Urinary bladder (tissue), 3 donors: Measurements from ENCODE around the genes ACTR3C and GIMAP8.

GRCh38 chr7:150134527-150134937, 188.6 kb upstream of the LRRC61 start:
- PRO-cap, result no peak
- RAMPAGE, long total RNA, result no peak

DNA sequence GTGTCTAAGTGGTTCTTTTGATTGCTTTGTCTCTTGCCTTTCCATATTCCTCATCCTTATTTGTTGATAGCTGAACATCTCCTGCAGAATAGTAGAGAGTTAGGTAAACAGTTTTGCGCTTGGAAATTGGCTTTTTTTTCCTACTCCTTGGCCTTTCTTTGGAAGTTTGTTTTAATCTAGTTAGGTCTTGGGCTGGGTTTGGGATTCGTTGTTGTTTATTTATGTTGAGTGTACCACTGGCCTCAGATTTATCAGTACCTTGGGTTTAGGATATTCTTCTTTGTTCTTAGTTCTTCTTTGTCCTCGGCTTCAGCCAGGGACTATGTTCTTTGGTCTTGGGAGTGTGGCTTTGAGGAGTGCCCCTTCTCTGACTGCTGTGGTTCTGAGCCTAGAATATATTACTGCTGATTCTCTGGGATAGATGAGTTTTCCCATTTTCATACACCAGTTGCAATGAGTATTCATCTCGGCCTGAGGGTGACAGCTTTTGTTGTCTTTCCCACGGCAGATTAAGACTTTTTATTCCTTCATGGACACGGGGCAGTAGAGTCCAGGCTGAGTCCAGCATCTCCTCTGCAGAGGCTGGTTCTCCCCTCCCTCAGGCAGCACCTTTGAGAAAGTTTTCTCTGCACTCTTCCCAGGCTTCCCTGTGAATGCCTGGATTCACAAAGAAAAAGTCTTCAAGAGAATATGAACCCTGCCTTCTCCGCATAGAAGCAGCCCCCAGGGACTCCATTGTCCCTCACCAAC, 126.4 kb upstream of the LRRC61 start:
- PRO-cap, result no peak
- RAMPAGE, long total RNA, result no peak

DNA sequence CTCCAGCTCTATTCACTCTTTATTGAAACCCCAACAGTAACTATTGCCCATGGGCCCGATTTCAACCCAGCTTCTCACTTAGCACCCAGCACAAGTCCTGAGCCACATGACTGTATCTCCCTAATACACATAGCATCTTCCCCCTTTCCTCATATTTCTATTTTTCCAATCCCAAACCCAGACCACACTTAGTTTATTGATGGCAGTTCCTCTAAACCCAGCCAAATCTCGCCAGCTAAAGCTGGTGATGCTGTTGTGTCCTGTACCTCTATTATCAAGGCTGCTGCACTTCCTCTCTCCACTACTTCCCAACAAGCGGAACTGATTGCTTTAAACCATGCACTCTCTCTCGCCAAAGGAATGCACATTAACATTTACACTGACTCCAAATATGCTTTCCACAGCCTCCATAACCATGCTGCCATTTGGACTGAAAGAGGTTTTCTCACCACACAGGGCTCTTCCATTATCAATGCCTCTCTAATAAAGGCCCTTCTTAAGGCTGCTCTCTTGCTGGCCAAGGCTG, 11.6 kb upstream of the LRRC61 start:
- PRO-cap, result no peak
- RAMPAGE, long total RNA, result no peak

- PRO-cap, result no peak
- RAMPAGE, long total RNA, result no peak
Measured at GRCh38 chr7:150320861-150321446, 2.2 kb upstream of the LRRC61 start.

GRCh38 chr7:150322812-150322987, 455 bp upstream of the LRRC61 start:
- PRO-cap, result no peak
- RAMPAGE, long total RNA, result no peak

GRCh38 chr7:150322988-150324029, at the start of gene ACTR3C:
ACTR3C (minus strand) TSS chr7:150323545.
- PRO-cap, result bidirectional peak, plus-strand start at chr7:150323206, minus-strand start at chr7:150323183; bidirectional peak, plus-strand start at chr7:150323683, minus-strand start at chr7:150323669
- RAMPAGE, long total RNA, result no peak

DNA sequence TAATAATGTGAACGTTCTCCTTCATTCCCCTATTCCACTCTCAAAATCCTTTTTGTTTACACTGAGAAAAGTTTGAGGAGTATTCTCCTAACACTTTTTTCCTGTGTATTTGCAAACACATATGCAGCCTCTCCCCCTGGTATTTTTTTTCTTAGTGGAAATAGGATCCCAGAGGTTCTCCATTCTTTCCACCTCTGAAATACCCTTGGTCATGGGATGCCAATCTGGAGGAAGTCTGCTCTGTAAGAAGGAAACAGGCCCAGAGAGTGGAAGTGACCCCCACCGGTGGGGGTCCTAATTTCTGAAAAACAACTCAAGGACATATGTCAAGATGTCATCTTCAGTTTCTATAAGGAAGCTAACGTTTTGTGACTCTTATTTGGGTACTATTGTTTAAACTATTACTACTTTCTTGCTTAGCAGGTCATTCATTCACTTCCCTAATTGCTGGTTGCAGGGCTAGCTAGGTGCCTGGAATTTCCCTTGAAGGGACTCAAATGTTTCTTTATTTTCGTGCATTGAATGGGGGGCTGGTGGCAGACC, 2.0 kb upstream of the ZNF775 start:
- PRO-cap, result no peak
- RAMPAGE, long total RNA, result no peak

- PRO-cap, result unidirectional peak, plus-strand start at chr7:150378438
- RAMPAGE, long total RNA, result no peak
Measured at GRCh38 chr7:150377591-150378843, 1.1 kb upstream of the ZNF775 start.

GRCh38 chr7:150385175-150385670, 6.1 kb downstream of the ZNF775 start:
- PRO-cap, result no peak
- RAMPAGE, long total RNA, result no peak

DNA sequence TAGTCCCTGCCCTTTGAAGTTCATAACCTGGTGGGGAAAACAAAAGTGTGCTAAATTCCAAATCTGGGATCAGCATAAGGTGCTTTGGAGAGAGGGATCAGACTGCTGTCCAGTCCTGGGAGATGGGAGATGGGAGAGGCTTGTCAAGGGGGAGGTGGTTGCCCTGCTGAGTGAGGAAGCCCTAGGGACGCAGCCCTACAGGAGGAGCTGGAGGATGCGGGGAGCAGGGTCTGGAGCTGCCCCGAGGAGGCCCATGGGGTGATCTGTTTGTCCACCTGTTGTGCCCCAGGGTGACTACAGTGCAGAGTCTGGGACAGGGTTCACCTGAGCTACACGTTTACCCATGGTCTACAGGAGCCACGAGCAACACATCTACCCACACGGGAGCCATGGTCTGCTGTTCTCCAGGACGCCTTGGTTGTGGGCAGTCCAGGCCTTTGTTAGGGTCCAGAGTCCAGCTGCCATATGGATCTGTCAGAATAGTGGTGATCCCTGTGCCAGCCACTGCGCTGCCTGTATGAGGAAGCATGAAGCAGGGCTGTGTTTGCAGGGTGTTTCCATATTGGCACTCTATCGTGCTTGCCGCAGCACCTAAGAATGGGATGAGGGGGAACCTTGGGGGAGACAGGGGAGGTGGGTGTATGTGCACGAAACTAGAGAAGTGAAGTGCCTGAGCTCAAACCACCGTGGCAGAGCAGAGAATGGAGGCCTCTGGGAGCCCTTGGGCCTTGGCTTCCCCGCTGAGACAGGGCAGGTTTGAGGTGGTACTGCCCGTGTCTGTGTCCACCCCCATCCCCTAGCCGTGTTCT, 2.7 kb upstream of the ENSG00000284691 start:
- PRO-cap, result no peak
- RAMPAGE, long total RNA, result no peak

DNA sequence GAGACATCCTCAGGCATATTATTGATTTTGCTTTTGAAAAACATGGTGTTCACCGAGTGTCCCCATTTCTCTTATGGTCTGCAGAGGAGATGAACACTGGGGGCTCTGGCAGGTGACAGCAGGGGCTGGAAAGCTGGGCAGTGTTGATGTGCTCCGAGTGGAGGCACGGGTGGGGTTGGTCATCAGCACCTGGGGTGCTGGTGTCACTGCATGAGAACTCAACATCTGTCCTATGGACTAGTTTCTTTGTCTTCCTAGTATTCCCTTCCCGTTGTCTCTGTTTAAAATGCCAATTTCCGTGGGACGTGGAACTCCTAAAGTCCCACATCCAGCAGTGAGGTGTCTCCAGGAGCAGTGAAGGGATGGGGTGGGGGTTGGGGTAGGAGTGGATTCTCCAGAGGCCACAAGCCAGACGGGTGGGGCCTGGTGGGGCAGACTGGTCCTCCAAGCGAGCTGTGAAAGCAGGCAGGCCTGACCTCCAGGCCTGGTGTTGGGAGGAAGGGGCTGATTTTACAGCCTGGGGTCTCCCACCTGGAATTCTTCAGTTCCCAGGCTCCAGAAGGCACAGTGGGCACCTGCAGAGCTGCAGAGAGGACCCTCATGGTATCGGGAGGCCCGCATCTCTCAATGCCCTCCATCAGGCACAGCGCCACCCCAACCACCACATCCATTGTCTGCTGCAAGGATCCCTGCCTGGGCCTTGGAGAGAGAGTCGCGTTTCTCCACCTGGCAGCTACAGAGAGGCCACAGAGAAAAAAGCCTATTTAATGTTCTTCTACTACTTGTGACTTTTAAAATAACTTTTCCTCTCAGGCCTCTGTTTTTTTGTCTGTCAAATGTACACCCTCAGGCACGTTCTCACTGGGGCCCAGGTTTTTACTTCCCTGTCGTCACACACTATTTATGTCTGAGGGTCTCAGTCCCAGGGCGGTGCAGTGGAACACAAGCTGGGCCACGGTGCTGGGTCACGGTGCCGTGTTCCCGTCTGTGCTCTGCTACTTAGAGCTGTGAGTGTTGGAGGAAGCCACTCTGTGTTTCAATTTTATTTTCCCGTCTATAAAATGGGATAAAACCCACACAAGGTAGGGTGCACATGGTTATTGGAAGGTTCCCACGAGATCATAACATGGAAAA, 1.7 kb upstream of the ENSG00000284691 start:
- PRO-cap, result no peak
- RAMPAGE, long total RNA, result no peak

DNA sequence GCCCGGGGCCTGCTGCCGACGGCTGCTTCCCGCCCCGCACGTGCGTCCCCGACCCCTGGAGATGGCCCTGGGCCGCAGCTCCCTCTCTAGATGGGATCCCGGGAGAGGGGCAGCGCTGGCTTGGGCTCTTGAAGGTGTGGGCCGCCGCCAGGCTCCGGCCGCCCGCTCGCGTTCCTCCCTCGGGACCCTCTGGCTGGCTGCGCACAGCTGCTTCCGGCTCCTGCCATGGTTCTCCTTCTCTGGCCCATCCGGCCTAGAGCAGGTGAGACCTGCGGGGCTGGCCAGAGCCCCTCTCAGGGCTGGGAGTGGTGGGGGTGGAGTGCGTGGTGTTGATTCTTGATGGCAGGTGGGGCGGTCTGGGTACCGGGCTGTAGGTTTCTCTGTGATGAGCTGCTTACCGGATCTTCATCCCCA, 2.8 kb downstream of the ENSG00000284691 start:
- PRO-cap, result no peak
- RAMPAGE, long total RNA, result no peak

- PRO-cap, result bidirectional peak, plus-strand start at chr7:150450849, minus-strand start at chr7:150450511
- RAMPAGE, long total RNA, result no peak
Measured at GRCh38 chr7:150450124-150451176, at the start of gene GIMAP8. GIMAP8 (plus strand) TSS chr7:150450630.

DNA sequence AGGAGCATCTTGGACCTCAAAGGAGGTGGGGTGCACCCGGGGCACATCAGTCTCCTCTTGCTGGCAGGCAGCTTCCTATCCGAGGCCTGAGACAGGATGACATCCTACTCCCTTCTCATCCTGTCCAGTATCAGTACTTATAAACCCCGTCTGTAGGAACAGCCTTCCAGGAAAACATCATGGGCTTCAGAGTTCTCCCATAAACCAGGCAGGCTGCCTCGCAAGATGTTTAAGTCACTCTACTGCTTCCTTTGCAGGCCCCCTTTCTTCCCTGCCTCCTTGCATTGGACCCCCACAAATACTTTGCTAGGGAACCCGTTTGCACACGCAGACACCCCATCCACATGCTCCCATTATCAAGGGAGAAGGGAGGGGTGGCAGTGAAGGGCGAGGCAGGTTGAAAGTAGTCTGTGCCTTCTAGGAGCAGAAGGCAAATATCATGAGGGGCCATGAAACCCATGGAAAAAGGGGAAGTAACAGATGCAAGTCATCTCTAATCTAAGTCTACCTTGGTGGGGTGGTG, 5.7 kb downstream of the GIMAP6 start:
- PRO-cap, result no peak
- RAMPAGE, long total RNA, result no peak

- PRO-cap, result bidirectional peak, plus-strand start at chr7:150631623, minus-strand start at chr7:150631607
- RAMPAGE, long total RNA, result no peak
Measured at GRCh38 chr7:150631299-150631879, 796 bp downstream of the GIMAP6 start.

DNA sequence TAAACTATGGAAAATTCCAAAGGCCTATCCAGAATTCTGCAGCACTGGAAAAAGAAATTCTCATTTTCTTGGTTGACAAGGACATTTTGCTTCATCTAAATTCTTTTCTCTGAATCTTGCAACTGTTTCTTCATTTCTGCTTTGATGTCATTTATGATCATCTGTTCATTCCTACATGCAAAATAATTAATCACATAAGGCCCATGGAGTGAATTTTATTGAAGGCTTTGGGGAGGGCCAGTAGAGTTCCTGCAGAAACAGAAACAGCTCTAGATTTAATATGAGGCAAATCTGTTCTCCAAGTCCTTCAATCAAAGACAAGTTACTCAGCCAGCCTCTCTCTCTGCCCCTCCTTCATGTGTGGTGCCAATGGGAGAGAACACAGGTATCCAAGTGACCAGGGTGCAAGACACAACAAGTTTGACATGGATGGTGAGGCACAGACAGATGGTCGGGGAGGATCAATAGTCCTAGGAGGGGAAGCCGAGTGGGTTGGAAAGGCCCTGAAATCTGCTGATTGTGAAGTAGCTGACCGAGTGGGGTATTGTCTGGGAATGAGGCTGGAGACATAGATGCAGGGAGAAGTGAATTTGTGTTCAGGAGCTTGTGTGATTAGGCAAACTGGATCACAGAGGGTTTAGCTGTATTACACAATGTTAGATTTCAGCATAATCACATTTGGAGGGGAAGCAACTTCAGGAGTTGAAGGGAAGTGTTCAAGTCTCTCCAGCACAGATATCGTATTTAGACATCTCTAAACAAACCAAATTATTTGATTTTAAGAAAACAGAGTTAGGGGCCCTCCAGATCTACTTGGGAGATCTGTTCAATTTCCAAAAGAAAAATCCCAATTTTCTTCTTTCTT, 1.4 kb downstream of the GIMAP1 start:
- PRO-cap, result no peak
- RAMPAGE, long total RNA, result no peak

DNA sequence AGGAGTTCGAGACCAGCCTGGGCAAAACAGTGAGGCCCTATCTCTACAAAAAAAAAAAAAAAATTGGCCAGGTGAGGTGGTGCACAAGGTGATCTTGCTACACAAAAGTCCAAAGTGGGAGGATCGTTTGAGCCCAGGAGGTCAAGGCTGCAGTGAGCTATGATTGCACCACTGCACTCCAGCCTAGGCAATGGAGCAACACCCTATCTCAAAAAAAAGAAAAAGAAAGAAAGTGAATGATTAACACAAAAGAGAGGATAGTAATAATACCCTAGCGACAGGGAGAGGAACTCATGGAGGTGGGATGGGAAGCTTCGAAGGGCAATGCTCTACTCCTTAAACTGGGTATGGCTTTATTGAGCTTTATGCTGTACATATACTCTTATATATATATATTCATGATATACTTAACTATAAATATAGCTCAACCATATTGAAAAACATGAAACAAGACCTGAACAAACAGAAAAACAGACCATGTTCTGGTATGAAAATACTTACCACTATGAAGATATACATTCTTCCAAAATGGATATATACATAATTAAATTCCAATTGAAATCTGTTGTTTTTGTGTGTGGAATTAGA, 30.3 kb downstream of the TMEM176B start:
- PRO-cap, result no peak
- RAMPAGE, long total RNA, result no peak

- PRO-cap, result no peak
- RAMPAGE, long total RNA, result no peak
Measured at GRCh38 chr7:150785643-150786098, 14.5 kb downstream of the TMEM176B start.

GRCh38 chr7:150799427-150799794, 753 bp downstream of the TMEM176B start:
- PRO-cap, result no peak
- RAMPAGE, long total RNA, result no peak

DNA sequence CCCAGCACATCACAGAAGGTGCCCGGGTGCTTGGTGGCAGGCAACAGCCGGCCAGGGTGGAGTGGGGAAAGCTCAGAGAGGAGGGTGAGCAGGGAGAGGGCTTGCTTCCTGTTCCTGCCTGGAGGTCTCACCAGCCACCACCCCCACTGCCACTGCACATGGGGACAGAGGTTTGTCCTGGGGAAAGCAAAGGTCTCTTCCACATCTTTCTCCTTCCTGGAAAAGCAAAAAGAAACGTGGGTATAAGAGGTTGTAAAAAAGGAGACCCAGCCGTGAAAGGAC, 320 bp downstream of the AOC1 start:
- PRO-cap, result no peak
- RAMPAGE, long total RNA, result no peak